Mucosa of descending colon (tissue), 1 donor: Measurements from ENCODE around the genes SLC51A and NRROS.

DNA sequence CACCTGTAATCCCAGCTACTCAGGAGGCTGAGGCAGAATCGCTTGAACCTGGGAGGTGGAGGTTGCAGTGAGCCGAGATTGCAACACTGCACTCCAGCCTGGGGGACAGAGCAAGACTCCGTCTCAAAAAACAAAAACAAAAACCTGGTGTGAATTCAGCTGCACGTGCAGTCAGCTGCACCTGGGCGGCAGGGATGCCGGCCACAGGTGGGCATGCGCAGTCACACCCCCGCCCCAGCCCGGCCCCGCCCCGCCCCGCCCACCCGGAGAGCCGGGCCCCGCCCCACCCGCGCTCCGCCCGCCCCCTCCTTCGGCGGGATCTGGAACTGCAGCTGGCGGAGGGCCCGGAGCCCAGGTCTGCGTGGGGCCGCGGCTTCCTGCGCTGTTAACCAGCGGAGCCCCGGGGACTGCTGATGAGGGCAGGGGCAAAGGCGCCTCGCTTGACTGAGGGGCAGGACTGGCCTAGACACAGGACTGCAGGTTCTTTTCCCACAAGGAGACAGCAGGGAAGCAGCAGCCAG is 27.0 kb downstream of the MUC20 start:
- PRO-cap, result no peak

GRCh38 chr3:195790528-195791502 is 20.9 kb downstream of the MUC4 start:
- PRO-cap, result no peak

DNA sequence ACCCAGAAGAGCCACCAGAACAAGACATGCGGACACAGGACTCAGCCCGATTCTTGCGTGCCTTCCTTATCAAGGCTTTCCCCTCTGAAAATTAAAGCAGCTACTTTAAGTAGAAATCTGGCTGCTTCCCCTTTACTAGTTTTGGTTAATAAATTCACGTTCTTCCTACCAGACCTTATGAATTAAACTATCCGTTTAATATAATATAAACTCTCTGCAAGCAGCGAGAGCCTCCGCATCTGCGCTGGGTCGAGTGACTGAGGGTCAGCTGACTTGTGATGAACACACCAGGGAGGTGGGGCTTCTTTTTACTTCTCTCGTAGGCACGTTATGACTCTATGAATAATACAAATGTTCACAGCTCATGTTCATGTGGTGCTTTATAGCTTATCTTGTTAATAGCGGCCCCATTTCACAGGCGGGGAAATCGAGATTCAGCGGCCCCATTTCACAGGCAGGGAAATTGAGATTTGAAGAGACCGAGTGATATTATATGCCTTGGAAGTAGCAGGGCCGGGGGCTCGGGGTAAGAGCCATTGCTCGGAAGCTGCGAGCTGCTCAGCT is 8.4 kb downstream of the MUC4 start:
- PRO-cap, result unidirectional peak, minus-strand start at position 255 of the sequence

DNA sequence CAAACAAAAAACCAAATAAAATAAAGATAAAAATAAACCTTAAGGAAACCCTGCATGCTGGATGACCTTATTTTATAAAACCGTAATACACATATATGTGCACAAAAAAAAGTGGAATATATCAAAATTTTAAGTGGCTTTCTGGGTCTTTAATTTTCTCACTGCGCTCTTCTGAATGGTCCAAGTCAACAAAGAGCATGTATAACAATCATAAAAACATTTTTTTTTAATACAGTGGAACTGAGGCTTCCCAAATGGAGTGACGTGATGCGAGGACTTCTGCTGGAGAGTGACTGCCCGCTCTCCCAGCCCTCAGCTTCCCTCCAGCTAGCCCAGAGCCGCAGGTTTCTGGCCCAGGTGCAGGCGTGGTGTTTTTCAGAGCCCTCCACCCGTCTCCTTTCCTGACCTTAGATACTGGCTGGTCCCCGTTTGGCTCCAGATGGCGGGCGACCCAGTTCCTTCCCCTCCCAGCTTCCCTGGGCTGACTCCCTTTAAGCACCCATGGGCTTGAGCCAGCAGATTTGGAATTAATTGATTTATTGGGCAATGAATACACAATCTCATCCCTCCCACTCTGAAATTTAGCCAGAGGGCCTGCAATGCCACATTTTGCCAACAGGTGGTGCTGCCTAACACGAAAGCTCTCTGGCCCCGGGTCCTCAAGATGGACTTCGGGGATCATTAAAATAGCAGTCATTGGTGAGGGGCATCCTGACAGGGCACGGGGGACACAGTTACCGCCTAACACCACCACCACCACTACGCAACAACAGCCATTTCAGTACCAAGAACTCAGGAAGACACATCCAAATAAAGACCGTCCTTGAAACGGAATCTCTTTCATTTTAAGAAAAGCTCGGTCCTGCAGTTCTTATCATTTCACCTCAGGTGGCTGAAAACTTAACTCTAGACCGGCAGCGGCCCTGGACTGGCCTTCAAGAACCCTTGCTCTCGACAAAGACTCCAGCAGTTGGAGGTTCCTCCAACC is 47.4 kb upstream of the MUC4 start:
- PRO-cap, result no peak

- PRO-cap, result no peak
These were observed 1.9 kb upstream of the TNK2 start for GRCh38 chr3:195910150-195910737.

GRCh38 chr3:195953777-195954948 is 45.8 kb upstream of the TNK2 start:
- PRO-cap, result unidirectional peak, minus-strand start at chr3:195954558; bidirectional peak, plus-strand start at chr3:195954836, minus-strand start at chr3:195954558

GRCh38 chr3:195955324-195956085 is 47.2 kb upstream of the TNK2 start:
- PRO-cap, result unidirectional peak, minus-strand start at chr3:195955475

- PRO-cap, result no peak
These were observed 52.5 kb upstream of the TNK2 start for GRCh38 chr3:195960713-195961401.

GRCh38 chr3:195961402-195961862 is 53.1 kb upstream of the TNK2 start:
- PRO-cap, result no peak

DNA sequence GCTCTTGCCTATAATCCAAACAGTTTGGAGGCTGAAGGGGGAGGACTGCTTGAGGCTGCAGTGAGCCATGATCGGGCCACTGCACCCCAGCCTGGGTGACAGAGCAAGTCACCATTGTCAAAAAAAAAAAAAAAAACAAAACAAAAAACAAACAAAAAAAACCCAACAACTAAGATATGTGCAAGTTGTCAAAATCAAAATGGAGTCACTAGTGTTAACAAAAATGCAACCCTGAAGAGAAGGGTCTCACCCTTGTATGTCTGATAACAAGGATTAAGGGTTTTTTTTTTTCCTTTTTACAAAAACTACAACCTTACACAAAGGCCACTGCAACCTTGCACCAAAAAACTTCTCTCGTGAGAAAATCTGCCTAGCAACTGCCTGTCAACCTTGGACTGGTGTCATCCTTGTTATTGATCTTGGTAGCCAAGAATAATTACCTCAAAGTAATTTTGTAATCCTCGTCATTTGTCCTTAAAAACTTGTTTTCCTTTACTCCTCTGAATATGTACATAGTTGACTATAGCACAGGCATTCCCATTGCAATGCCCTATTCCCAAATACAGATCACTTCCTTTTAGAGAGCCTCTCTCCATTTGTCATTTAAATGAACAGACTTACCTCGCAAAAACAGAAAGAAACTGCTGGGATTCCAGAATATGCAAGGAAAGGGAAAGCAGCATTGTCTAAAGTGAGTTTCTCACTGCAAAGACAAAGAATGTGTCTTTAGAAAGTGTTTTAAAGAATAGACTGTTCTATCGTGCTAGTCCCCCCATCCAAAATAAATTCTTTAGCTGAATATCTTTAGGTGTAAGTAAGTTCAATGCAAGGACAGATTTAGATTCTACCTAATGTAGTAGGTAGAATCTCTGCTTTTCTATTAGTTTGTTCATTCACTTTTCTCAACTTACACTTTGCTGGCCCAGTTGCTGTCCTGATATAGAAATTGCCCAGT is 23.9 kb downstream of the TFRC start:
- PRO-cap, result no peak

- PRO-cap, result no peak
These were observed 2.2 kb downstream of the TFRC start for GRCh38 chr3:196079402-196080400.

DNA sequence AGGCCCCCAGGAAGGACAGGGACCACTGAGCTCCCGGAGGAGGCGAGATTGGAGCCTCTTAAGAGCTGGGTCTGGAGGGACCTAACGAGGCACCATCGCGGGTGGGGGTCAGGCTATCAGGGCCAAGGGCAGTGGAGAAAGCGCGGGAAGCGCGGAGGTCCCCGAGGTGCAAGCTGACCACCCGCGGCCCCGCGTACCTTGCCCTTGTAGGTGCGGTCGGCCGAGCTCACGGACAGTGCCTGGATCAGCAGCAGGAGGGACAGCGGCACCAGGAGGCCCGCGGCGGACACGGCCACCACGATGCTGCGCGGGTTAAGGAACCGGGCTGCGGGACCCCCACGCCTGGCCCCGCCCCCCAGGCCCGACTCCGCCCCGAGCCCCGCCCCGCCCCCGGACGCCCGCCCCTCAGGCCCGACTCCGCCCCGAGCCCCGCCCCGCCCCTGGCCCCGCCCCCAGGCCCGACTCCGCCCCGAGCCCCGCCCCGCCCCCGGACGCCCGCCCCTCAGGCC is 3.9 kb downstream of the ZDHHC19 start:
- PRO-cap, result no peak

DNA sequence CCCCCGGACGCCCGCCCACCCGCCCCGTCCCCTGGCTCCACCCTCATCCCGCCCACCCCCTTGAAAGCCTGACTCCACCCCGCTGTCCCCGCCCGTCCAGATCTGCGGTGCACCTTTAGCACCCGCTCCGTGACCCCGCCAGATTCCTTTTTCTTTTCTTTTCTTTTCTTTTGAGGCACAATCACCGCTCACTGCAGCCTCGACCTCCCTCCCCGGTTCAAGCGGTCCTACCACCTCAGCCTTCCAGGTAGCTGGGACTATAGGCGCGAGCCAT is 3.5 kb downstream of the ZDHHC19 start:
- PRO-cap, result unidirectional peak, plus-strand start at position 91 of the sequence

GRCh38 chr3:196216082-196217115 is at the start of gene SLC51A:
Gene SLC51A, plus strand, starts transcription at chr3:196216534.
- PRO-cap, result bidirectional peak, plus-strand start at chr3:196216512, minus-strand start at chr3:196216276

- PRO-cap, result no peak
These were observed 796 bp upstream of the UBXN7 start for GRCh38 chr3:196433025-196433420.

DNA sequence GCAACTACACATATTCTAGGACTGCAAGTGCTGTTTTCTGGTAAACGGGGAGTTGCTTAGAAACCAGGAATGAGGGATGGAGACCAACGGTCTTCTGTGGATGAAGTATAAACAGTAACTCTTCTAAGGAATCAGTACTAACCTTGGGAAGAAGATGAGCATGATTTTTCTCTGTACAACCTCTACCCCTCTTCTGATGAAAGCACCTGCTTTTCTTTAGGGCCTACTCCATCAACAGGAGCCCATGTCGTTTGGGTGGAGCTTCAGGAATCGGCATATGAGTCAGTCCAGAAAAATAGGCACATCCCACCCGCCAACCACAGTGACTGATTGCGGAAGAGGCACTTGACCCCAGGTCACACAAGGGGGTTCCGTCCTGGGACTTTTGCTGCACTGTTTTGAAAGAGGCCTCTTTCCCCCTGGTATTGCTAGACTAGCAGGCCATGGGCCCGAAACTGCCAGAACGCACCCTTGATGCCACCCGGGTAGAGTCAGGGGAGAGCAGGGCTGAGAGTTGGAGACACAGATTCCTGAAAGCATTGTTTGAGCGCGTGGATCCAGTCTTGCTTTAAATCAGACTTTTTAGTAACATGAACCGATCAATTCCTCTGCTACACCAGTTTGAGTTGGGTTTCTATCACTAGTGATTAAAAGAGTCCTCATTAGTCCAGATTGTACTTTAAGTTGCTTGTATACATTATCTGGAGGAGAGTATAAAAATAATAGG is 19.3 kb upstream of the NRROS start:
- PRO-cap, result no peak

GRCh38 chr3:196639441-196640203 is at the start of gene NRROS:
Gene NRROS, plus strand, starts transcription at chr3:196639694.
- PRO-cap, result bidirectional peak, plus-strand start at chr3:196639694, minus-strand start at chr3:196639664

- PRO-cap, result no peak
These were observed 18.3 kb downstream of the NRROS start for GRCh38 chr3:196657610-196658347.

DNA sequence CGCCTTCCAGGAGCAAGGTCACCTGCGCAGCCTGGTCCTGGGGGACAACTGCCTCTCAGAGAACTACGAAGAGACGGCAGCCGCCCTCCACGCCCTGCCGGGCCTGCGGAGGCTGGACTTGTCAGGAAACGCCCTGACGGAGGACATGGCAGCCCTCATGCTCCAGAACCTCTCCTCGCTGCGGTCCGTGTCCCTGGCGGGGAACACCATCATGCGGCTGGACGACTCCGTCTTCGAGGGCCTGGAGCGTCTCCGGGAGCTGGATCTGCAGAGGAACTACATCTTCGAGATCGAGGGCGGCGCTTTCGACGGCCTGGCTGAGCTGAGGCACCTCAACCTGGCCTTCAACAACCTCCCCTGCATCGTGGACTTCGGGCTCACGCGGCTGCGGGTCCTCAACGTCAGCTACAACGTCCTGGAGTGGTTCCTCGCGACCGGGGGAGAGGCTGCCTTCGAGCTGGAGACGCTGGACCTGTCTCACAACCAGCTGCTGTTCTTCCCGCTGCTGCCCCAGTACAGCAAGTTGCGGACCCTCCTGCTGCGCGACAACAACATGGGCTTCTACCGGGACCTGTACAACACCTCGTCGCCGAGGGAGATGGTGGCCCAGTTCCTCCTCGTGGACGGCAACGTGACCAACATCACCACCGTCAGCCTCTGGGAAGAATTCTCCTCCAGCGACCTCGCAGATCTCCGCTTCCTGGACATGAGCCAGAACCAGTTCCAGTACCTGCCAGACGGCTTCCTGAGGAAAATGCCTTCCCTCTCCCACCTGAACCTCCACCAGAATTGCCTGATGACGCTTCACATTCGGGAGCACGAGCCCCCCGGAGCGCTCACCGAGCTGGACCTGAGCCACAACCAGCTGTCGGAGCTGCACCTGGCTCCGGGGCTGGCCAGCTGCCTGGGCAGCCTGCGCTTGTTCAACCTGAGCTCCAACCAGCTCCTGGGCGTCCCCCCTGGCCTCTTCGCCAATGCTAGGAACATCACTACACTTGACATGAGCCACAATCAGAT is 20.8 kb downstream of the NRROS start:
- PRO-cap, result no peak

GRCh38 chr3:196662003-196662986 is 22.8 kb downstream of the NRROS start:
- PRO-cap, result no peak